PC-3 (cell line): ENCODE data around the genes DNAAF10 and PLEK.

DNA sequence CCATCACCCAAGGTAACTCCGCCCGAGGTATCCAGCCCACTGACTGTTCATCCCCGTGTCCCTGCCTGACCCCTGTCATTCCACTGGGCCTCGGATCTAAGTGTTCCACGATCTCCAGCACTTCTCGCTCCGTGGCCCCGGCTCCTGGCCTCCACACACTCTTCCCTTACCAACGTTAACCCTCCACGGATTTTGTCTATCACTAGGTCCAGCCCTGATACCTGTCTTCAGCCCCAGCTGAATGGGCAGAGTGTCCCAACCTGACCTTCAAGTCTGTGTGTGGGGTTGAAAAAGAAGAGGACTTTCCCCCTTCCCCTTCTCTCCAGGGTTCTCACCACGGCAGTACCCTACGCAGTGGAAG is 37.4 kb downstream of the SPRED2 start:
- RAMPAGE, long total RNA = no peak

DNA sequence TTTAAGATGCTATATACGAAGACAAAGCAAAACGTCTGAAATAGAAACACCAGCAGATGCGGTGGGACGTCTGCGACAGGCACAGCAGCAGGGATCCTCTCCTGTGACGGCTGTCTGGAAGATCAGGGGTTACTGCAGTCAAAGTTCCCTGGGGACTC is 2.3 kb downstream of the SPRED2 start:
- RAMPAGE, long total RNA = no peak

- RAMPAGE, long total RNA = no peak
These were observed 4.5 kb upstream of the SPRED2 start for GRCh38 chr2:65437010-65437230.

DNA sequence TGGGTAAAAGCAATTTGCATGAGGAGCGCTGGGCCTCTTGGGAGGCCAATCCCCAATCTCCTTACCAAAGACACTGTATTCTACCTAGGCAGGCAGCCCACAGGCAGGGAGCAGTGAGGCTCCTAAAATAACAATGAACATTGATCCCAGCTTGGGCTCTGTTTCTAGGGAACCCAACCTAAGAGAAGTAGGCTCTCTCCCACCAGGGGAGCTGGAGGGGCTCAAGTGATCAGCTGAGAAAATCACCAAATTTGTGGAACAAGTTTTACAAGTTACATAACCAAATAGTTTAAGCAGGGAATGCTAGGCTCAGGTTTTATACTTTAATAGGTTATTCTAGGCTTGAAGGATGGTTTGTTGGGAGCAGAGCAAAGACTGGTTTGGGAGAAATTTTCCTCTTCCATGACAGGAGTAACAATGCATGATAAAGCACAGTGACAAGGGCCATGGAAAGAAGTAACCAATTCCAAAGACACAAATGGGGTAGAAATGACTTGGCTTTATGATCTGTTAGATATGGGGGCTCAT is 6.1 kb upstream of the SPRED2 start:
- RAMPAGE, long total RNA = no peak

- RAMPAGE, long total RNA = no peak
These were observed 113.4 kb upstream of the SPRED2 start for GRCh38 chr2:65545685-65546376.

GRCh38 chr2:65574956-65575385 is 142.6 kb upstream of the SPRED2 start:
- RAMPAGE, long total RNA = no peak

- RAMPAGE, long total RNA = no peak
These were observed 176.0 kb upstream of the SPRED2 start for GRCh38 chr2:65608448-65608798.

- RAMPAGE, long total RNA = no peak
These were observed 198.2 kb upstream of the SPRED2 start for GRCh38 chr2:65630671-65630922.

DNA sequence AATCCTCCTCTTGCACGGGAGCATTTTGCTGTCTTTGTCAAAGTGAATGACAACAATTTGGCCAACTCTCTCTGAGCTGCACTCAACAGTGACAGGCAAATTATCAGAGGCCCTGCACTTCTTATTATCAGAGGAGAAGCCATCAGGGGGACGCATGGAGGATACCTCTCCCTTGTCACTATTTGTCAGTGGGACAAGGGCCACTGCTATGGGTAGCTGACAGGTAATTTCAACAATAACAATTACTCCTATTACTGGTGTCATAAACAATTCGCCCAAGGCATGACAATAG is 260.4 kb downstream of the MEIS1 start:
- RAMPAGE, long total RNA = no peak

- RAMPAGE, long total RNA = no peak
These were observed 261.5 kb downstream of the MEIS1 start for GRCh38 chr2:66696317-66696863.

- RAMPAGE, long total RNA = no peak
These were observed 405.0 kb downstream of the MEIS1 start for GRCh38 chr2:66839712-66840546.

- RAMPAGE, long total RNA = no peak
These were observed 153.9 kb upstream of the ETAA1 start for GRCh38 chr2:67243277-67243666.

DNA sequence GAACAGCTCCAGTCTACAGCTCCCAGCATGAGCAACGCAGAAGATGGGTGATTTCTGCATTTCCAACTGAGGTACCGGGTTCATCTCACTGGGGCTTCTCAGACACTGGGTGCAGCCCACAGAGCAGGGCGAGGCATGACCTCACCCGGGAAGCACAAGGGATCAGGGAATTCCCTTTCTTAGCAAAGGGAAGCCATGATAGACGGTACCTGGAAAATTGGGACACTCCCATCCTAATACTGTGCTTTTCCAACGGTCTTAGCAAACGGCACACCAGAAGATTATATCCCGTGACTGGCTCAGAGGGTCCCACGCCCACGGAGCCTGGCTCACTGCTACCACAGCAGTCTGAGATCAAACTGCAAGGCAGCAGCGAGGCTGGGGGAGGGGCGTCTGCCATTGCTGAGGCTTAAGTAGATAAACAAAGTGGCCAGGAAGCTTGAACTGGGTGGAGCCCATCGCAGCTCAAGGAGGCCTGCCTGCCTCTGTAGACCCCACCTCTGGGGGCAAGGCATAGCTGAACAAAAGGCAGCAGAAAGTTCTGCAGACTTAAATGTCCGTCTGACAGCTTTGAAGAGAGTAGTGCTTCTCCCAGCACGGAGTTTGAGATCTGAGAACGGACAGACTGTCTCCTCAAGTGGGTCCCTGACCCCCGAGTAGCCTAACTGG is 1.1 kb upstream of the C1D start:
- RAMPAGE, long total RNA = no peak

GRCh38 chr2:68156827-68157667 is at the start of gene DNAAF10:
Gene DNAAF10 (minus strand): TSS chr2:68157527.
- RAMPAGE, long total RNA = no peak

GRCh38 chr2:68230366-68231741 is 21.5 kb downstream of the PPP3R1 start:
- RAMPAGE, long total RNA = no peak

DNA sequence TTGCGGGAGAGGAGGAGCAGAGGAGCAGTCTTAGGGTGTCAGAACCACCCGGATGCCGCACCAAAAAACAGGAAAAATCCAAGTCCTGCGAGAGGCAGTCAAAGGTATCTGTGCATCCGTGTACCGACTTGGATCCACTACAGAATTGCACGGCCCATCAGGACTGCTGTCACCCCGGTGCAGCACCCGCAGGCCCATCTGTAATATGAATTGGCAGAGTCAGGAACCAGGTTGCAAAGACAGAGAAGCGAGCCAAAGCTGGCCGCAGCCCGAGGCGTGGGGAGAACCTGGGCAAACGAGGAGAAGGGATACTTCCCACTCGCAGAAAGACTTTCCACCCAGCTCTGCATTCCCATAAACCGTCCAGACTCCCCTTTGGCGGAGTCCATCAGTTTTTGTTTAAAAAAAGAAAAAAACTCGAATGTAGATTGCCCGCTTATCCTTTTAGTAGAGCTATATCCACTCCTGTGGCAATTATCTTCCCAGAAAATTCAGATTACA is 658 bp upstream of the PPP3R1 start:
- RAMPAGE, long total RNA = no peak

DNA sequence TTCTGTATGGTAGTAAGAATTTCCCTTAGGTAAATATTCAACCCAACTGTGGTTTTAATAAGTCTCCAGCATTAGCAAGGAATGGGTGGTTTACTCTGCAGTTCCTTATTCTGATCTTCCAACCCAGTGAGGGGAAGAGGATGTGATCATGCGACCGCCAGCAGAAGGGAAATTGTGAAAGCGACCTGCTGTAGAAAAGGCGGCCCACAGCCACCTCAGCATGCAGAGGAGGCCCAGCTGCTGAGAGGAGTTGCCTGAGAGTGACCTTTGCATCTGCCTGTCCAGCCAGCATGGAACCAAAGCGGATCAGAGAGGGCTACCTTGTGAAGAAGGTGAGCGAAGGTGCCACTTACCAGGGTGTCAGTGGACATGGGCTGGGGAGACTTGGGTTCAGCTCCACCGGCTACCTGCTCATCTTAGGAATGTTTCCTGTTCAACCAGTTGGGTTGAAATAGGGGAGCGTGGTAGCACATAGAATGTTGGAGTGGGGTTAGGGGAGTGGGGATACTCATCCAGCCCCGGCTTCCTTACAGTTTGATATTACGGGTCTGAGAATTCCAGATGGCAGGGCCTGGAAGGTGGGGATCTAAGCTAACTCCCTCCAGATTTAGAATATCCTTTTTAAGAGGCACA is at the start of gene PLEK:
Gene PLEK, plus strand, starts transcription at position 221 of the 633 bp plus-strand sequence.
- RAMPAGE, long total RNA = no peak

GRCh38 chr2:68386283-68387099 is 21.4 kb downstream of the PLEK start:
- RAMPAGE, long total RNA = no peak

- RAMPAGE, long total RNA = no peak
These were observed 47.2 kb downstream of the APLF start for GRCh38 chr2:68514510-68515132.

GRCh38 chr2:68714730-68715769 is 19.6 kb upstream of the ARHGAP25 start:
- RAMPAGE, long total RNA = no peak